ENCODE results near the genes CDC37L1, INSL6 and INSL4.

- RRBS: no CpG with 5 or more reads among the region's 5 CpGs
These were observed 16.6 kb downstream of the RFX3 start for GRCh38 chr9:3508942-3509832.

DNA sequence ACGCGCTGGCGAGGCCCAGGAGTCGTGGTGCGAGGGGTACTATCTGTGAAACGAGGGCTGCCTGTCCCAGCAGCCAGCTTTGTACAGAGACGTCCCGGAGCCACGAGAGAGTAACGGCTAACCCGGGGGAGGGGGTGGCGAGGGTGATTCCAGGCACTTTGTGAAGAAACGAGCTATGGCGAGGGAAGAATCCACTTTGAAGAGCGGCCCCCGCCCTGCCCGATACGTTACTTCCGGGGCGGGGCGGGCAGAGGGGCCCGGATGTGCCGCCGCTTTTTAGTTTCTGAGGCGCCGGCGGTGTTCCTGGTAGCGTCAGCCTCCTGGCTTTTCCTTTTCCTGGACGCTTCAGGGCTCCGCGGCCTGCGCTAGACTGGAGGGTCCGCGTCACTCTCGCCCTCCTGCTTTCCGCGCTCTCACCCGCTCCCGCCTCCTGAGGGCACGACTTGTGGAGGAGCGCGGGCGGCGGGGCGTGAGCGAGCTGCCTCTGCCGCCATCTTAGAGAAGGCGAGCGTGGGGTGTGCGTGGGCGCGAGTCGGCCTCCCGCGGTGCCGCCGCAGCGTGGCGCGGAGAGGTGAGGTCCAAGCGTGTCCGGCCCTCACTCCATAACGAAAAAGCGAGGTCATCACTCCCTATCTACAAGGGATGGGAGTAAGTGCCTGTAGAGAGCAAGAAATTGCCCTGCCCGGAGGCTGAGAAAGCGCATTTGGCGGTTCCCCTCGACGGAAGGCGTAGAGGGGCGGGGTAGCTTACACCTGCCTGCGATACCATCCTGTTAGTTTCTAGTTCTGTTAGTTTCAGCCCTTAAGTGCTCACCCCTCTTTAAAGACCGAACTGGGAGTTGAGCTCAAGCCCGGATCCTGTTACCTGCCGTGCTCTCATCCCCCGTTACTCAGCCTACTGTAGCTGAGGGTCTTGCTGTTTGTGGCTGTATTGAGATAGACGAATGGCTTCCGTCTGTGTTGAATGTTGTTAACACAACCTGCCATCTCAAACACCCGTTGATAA, 708 bp upstream of the RFX3 start:
- RRBS: 2% methylated on average over 4 of the region's 79 CpGs

DNA sequence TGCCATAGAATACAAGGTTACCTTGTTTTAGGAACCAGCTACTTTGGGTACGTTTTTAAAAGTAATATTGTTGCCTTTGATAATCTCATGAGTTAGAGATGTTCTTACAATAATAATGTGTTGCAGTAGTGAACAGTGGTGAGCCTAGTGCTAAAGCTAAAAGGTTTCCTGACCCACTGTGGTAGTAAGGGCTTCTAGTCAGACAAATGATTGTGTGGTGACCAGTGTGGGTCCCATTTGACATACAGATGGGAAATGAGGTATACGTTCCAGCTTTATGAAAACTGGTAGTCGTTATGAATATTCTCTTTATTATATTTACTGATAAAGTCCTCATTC, 1.8 kb upstream of the RFX3 start:
- RRBS: no CpG with 5 or more reads among the region's 3 CpGs

- RRBS: no CpG with 5 or more reads among the region's 9 CpGs
These were observed 2.7 kb upstream of the RFX3 start for GRCh38 chr9:3528229-3529096.

- RRBS: no CpG with 5 or more reads among the region's 2 CpGs
These were observed 172.3 kb upstream of the RFX3 start for GRCh38 chr9:3698139-3698448.

DNA sequence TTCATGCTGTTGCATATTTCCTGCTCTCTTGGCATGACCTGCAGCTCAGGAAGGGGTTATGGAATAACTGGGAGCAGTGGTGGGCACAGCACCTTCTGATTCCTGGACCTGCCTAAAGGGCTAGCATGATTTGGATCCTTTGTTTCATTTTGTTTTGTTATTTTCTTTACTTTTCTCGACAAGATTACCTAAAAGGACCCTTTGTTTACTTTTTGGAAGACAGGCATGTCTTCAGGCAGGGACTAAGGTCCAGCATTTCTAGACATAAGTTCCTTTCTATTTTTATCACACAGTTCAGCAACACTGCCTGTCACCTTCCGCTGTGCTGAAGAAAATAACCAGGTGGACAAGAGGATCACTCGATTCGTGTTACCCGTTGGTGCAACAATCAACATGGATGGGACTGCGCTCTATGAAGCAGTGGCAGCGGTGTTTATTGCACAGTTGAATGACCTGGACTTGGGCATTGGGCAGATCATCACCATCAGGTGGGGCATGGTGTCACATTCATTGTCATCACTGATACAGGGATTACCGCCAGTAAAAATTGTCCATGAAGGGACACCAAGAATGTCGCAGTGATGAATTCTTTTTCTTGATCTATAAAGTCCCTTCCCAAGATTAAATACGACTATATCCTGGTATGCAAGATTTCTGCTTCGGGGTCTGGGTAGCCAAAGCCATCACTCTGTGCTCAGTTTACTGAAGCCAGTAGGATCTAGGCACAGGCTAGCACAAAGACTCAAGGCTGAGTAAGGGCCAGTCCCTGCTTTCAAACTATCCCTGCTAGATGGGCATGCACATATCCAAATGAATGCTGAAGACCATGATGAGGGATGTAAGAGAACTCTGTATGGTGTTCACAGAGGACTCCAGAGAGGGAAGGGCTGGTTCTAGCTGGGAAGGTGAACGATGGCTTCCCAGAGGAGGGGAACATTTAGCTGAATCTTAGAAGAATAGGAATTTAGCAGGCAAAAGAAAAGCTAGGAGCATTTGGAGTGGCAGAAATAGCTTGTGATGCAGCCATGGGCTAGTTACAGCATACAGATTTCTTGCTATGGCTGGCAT, 85.5 kb upstream of the PLPP6 start:
- RRBS: no CpG with 5 or more reads among the region's 12 CpGs

DNA sequence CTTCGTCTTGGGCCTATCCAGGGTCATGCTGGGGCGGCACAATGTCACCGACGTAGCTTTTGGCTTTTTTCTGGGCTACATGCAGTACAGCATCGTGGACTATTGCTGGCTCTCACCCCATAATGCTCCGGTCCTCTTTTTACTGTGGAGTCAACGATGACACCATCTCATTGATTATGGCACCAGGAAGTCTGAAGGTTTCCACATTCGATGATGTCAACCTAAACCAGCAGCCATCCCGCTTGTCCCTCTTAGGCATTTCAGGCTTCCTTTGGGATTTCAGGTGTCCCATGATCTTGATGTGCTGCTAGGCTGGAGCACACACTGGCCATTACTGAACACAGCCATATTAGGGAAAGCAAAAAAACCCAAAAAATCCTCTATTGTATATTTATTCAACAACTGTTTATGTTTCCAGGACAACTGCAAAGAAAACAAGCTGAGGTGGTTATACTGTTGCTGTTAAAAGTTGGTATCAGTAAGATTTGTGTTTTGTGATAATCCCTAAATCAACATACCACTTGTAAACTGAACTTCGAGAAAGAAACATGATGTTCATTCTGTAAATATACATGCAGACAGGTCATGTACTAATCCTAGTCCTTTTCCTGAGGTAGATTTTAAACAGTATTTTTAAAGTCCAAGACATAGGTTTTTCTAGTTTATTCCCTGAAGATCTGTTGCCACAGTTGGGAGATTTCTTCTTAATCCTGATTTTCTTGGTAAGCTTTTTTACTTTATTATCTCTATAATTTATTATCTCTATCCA, 1.2 kb downstream of the PLPP6 start:
- RRBS: no CpG with 5 or more reads among the region's 10 CpGs

DNA sequence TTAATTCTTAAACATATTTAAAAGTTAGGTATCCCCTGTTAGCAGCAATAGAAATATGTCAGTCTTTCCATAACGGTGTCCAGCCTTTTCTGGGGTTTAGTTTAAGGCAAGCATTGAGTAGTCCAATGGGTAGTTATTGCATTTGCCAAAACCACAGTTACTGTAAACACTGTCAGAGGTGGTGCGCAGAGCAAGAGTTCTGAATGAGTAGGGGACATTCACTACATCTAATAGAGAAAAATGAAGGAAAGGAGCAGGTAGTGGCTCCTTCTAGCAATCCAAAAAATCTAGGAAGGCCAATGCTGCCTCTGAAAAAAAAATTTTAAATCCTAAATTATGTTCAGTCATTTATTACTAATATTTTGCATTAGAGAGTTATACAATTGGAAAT, 630 bp upstream of the SPATA6L start:
- RRBS: no CpG with 5 or more reads among the region's 2 CpGs

GRCh38 chr9:4679306-4680217, at the start of gene CDC37L1:
CDC37L1 (plus strand) TSS chr9:4679569.
- RRBS: 2% methylated on average over 18 of the region's 67 CpGs

- RRBS: no CpG with 5 or more reads among the region's 17 CpGs
These were observed 1.9 kb downstream of the AK3 start for GRCh38 chr9:4738953-4739557.

DNA sequence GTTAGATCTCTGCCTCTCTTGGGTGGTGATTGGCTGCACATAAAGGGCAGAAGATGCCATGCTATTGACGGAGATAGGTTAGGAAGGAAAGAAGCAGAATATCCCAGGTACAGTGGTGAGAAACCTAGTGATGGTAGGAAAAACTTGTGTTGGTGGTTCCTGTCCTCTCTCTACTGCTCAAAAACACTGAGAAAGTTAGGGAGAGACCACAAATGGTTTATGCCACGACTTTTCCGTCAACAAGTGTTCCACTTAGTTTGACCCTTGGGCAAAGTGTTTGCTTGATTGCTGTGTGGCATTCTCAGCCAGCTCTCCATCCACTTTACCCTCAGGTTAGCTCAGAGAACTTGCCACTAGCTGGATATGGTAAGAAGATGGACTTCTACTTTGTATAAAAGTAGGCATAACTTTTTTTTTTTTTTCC, 1.5 kb downstream of the RCL1 start:
- RRBS: no CpG with 5 or more reads among the region's 3 CpGs

GRCh38 chr9:4933447-4933818, 51.6 kb upstream of the JAK2 start:
- RRBS: no CpG with 5 or more reads among the region's 5 CpGs

GRCh38 chr9:5185450-5185912, at the start of gene INSL6:
INSL6 (minus strand) TSS chr9:5185639.
- RRBS: no CpG with 5 or more reads among the region's 33 CpGs

GRCh38 chr9:5231183-5231720, at the start of gene INSL4:
INSL4 (plus strand) TSS chr9:5231419.
- RRBS: no CpG with 5 or more reads among the region's 4 CpGs

- RRBS: no CpG with 5 or more reads among the region's 2 CpGs
These were observed 12.9 kb downstream of the RLN1 start for GRCh38 chr9:5326821-5327207.

DNA sequence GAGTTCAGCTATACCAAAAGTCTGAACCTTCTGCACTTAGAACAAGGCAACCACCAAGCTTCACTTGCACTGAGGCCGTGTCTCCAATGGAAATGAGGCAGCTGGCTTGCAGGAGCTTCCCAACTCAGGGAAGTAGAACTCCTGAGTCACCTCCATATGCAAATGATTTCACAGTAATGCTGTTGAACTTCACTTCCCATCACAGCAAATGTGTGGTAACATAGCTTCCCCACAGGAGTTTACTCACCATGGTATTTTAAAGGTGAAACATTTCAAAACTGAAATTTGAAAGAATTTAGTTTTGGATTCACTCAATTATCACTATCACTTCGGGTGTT, 8.9 kb downstream of the CD274 start:
- RRBS: no CpG with 5 or more reads among the region's 2 CpGs

DNA sequence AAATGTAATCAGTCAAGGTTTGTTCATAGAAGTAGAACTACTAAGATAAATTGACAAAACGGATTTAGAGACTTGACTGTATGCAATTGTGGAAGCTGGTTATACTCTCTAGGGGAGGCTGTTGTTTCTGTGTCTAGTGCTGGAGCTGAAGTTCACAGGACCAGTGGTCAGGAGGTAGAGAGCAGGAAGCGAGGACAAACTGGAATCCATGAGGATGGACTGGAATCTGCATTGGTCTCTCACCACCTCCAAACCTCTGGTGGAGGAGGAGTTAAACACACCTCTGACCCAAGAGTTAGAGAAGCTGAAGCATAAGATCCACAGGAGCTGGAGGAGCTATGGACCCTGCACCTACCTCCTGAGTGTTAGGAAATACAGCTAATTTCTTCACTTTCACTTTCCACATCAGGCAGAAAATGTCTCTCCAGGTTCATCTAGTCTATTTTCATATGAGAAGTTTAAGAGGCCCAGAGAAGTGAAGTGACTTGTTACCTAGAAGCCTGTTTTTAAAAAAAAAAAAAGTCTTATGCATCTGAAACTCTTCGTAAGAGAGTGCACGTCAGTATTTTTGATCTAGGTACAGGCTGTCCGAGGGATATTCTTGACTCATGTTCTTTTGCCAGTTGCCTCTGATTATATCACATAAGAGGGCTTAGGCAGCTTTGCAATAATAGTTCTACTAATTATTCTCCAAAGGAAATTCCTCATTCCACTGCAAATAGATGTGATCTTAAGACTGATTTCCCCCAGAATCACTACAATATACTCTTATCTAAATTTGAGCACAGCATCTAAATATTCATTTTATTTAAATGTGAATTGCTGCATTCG, 20.1 kb upstream of the RIC1 start:
- RRBS: no CpG with 5 or more reads among the region's 6 CpGs

DNA sequence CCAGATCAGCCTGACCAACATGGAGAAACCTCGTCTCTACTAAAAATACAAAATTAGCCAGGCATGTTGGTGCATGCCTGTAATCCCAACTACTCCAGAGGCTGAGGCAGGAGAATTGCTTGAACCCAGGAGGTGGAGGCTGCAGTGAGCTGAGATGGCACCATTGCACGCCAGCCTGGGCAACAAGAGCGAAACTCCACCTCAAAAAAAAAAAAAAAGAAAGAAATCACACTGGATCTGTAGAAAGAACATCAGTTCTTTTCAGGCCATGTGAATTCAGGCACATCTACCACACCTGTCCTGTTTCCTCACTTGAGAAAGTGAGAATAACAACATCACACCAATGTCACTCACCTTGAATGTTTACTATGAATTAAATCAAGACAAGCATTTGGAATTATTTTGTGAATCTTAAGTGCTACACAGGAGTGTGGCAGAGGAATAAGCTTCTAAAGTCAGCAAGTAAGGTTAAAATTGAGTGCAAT, 2.2 kb upstream of the RIC1 start:
- RRBS: no CpG with 5 or more reads among the region's 3 CpGs

GRCh38 chr9:5780609-5781346, 52.1 kb downstream of the ERMP1 start:
- RRBS: no CpG with 5 or more reads among the region's 7 CpGs

DNA sequence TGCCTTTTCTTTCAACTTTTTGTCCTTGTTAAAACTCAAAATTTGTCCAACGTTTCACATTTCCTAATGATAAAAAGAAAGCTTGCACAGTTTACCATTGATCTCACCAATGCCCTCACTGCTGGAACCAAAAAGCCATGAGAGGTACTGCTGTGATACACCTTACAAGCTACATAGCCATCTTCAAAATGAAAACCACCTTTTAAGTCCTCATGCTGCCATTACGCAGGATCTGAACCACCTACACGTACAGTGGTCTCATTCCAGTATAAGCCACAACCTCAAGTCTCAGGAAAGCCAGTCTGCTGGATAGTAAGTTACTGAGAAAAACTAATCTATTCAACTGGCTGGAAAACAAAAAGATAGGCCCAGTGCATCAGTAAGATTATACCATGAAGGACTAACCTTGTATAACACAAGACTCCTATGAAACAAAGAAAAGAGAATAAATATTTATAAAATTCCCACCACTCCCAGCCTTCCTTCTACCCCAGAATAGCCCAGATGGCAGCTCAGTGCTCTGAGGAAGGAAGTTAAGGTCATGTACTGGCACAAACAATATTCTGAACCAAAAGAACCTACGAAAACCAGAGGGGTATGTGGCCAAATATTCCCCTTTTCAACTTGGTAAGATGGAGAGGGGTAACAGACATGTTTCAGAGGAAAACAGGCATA, 47.0 kb downstream of the ERMP1 start:
- RRBS: no CpG with 5 or more reads among the region's 4 CpGs

Data from cardiac fibroblast (primary cell).